Colon Carcinoma Metastatic in the Brain (tissue), 2 donors: ENCODE results near the genes AMTN and DCK.

GRCh38 chr4:70518361-70518885 lies at the start of gene AMTN:
AMTN (plus strand) TSS chr4:70518569.
- PRO-cap, 2 experiments: no peak in any of the 2 experiments

DNA sequence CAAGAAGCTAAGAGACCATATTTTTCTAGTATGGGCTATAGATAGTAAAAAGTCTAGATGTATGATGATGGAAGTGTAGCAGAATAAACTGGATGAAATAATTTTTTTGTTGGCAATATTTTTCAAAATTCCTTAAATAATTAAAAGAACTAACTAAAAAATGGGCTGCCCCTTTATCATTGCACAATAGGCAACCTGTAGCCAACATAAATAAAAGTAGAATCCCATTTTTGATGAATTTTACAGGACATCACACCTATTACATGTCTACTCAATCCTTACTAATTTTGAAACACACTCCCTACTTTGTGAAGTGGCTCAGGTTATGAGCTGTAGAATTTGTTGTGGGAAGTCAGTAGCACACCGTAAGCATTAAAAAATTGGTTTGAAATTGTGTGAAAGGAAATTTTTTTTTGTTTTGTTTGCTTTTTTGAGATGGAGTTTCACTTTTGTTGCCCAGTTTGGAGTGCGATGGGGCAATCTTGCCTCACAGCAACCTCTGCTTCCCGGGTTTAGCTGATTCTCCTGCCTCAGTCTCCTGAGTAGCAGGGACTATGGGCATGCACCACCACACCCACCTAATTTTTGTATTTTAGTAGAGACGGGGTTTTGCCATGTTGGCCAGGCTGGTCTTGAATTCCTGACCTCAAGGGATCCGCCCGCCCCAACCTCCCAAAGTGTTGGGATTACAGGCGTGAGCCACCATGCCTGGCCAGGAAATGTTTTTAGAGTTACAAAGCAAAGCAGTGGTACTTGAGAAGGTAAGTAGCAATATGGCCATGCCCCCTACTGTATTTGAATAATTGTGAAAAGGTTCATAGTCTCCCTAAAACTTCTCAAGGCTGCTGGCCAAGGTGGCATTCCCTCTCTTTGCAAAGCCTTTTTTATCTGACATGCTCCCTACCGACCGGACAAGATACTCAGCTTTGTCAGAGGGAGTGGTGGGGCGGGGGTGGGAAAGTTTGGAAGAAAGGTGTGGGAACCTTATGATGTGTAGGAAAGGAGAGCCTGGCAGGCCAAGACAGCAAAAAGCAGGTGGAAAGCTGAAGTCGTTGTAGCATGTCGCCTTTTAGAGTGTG lies 8.8 kb upstream of the RUFY3 start:
- PRO-cap, 2 experiments: no peak in any of the 2 experiments

- PRO-cap, 2 experiments: no peak in any of the 2 experiments
These were observed 40.5 kb downstream of the RUFY3 start for GRCh38 chr4:70762158-70762799.

- PRO-cap, 2 experiments: no peak in any of the 2 experiments
These were observed 1.1 kb upstream of the DCK start for GRCh38 chr4:70992309-70992742.

GRCh38 chr4:70993171-70994281 lies at the start of gene DCK:
DCK (plus strand) TSS chr4:70993649.
- PRO-cap, 2 experiments: peak in 2 of 2 experiments; most common plus-strand start chr4:70993578 (in 1); most common minus-strand start chr4:70993468 (in 1)

DNA sequence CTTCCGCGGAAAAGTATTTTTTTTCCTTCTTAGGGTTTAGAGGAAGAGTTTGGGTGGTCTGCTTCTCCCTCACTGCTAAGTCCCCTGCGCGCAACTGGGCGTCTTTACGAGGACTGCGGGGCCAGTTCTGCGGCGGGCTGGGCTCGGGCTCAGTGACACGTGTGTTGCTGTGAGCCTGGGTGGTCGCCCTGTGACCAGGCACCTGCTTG lies 438 bp downstream of the SLC4A4 start:
- PRO-cap, 2 experiments: no peak in any of the 2 experiments

DNA sequence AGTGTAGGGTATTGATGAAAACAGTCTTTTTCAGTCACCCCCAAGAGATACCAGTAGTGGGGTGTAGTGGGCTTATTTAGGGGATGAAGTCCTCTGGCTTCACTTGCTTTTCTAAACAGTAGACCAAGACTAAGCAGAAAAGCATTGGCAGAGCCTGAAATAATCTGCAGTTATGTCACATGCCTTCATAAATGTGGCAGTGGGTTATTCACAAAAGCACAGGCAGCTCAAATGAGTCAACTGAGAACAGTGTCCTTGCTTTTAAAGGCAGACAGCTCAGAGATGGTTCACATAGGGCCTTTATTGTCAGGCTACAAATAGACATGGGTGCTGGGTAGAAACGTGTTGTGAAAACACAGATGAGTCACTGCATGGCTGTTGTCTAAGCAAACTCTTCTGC lies 269.7 kb downstream of the SLC4A4 start:
- PRO-cap, 2 experiments: no peak in any of the 2 experiments

GRCh38 chr4:71771460-71772243 lies 12.2 kb downstream of the GC start:
- PRO-cap, 2 experiments: no peak in any of the 2 experiments

DNA sequence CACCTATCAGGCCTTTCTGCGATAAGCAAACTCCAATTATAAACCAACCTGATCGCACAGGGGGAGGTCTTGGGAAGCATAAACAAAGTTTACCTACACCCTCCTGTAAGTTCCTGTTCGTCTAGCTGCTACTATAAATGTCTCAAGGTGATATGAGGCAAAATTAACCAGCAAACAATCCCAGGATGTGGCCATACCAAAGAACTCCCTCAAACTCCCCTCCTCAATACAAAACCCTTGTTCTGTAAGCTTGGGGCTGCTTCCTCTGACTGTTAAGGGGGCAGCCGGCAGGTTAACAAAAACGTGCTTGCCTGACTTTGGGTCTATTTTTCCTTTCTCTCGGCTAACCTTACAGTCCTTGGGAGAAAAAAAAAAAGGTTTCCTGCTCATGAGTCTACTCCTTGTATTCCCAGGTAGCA lies 74.1 kb upstream of the GC start:
- PRO-cap, 2 experiments: no peak in any of the 2 experiments

DNA sequence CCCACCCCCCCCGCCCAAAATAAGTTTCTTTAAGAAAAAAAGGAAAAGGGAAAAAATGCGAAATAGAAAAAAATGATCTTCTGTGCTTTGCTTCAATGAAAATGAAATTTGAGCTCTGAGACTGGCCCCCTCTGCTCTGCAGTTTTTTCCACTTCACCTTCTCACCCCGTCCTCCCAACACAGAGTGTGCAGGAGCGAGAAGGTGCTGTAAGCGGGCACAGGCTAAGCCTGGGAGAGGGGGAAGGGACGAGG lies 279 bp downstream of the ADAMTS3 start:
- PRO-cap, 2 experiments: no peak in any of the 2 experiments

DNA sequence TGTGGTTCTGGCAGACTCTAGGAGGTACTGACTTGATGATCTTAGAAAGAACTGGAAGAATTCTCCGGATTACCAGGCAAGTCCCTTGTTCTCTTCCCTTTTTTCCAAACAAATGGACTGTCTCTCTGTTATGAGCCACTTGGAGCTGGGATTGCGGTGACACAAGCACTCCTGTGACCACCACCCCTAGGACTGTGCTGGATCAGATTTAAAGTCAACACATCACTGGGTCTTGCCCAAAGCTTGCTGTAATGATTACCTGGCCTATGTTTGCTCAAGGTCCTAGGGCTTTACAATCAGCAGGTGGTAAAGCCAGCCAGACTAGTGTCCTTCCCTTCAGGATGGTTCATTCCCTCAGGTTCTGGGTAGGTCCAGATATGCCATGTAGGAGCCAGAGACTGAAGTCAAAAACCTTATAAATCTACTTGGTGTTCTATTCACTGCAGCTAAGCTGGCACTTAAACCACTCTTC lies 144.7 kb downstream of the COX18 start:
- PRO-cap, 2 experiments: no peak in any of the 2 experiments

- PRO-cap, 2 experiments: no peak in any of the 2 experiments
These were observed 30.6 kb upstream of the COX18 start for GRCh38 chr4:73100021-73100695.

- PRO-cap, 2 experiments: no peak in any of the 2 experiments
These were observed 84.4 kb upstream of the COX18 start for GRCh38 chr4:73153877-73154278.

DNA sequence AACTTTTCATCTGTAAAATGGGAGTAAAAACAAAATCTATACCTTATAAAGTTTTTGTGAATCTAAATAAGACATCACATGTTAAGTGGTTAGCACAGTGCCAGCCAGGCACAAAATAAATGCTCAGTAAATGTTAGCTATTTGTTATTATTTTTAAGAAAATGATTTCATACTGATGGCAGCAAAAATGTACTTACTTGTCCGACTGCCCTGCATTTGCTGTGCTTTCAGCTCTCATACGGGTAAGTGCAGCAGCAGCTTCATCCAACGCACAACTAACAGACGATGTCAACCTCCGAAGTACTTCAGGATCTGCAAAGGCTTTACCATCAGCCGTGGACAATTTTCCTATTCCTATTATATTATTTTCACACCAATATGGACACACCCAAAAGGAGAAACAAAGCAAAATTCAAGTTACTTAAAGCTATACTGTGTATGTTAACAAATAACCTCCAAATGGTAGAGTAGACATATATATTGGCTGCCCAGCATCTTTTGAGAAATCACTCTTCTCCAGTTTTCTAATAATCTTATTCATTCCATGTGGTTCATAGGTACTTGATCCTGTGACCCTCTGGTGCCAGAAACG lies 91.6 kb upstream of the COX18 start:
- PRO-cap, 2 experiments: no peak in any of the 2 experiments

DNA sequence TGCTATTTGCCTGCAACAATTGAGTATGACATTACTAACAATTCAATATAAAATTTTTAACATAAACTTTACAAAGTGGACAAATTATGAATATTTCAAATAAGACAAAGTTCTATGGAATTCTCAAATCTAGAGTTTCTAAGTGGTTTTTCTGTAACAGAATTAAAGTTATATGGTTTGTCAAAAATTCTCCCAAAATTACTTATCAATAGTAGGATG lies 72.1 kb downstream of the ANKRD17 start:
- PRO-cap, 2 experiments: no peak in any of the 2 experiments

- PRO-cap, 2 experiments: no peak in any of the 2 experiments
These were observed 57.9 kb downstream of the ANKRD17 start for GRCh38 chr4:73200598-73201146.

DNA sequence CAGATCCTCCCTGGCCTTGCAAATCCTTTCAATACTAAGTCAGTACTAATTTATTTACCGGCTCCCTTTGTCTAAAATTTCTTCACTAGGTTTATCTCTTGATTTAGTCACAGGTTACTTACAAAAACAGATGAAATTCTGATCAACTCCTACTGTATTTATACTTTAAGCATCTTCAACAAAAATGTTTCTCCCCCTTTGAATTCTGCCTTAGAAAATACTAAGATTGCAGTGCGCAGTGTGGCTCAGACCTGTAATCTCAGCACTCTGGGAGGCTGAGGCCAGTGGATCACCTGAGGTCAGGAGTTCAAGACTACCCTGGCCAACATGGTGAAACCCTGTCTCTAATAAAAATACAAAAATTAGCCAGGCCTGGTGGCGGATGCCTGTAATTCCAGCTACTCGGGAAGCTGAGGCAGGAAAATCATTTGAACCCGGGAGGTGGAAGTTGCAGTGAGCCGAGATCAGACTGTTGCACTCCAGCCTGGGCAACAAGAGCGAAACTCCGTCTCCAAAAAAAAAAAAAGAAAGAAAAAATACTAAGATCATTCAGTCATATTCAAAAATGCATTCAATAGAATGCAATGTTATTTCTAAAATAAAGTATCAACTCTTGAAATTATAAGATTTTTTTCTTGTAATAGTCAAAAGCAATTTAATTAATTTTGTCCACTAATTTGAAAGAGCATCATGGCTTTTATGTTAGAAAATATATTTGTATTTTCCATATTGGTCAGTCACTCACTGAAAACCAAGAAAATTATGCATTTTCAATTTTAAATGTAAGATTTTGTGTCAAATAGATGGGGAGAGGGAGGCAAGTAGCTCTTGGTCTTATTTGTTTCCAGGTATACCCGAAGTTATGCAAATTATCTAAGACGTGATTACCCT lies 4.1 kb downstream of the ANKRD17 start:
- PRO-cap, 2 experiments: no peak in any of the 2 experiments

DNA sequence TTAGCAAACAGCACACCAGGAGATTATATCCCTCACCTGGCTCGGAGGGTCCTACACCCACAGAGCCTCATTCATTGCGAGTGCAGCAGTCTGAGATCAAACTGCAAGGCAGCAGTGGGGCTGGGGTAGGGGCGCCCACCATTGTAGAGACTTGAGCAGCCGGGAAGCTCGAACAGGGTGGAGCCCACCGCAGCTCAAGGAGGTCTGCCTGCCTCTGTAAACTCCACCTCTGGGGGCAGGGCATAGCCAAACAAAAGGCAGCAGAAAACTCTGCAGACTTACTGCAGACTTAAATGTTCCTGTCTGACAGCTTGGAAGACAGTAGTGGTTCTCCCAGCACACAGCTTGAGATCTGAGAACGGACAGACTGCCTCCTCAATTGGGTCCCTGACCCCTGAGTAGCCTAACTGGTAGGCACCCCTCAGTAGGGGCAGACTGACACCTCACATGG lies 61.1 kb upstream of the ANKRD17 start:
- PRO-cap, 2 experiments: no peak in any of the 2 experiments

DNA sequence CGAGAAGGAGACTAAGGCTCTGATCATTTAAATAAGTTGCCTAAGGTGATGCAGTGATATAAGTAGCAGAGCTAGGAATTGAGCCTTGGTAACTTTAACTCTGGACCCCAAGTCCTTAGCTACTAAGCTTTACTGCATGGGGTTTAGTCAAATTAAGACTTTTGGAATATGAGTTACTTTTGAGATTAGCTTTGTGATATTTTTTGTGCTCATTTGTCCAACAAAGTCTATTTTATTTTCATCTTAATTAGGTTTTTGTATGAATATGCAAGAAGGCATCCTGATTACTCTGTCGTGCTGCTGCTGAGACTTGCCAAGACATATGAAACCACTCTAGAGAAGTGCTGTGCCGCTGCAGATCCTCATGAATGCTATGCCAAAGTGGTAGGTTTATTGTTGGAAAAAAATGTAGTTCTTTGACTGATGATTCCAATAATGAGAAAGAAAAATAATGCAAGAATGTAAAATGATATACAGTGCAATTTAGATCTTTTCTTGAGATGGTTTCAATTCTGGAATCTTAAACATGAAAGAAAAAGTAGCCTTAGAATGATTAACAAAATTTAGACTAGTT lies 10.8 kb downstream of the ALB start:
- PRO-cap, 2 experiments: no peak in any of the 2 experiments

DNA sequence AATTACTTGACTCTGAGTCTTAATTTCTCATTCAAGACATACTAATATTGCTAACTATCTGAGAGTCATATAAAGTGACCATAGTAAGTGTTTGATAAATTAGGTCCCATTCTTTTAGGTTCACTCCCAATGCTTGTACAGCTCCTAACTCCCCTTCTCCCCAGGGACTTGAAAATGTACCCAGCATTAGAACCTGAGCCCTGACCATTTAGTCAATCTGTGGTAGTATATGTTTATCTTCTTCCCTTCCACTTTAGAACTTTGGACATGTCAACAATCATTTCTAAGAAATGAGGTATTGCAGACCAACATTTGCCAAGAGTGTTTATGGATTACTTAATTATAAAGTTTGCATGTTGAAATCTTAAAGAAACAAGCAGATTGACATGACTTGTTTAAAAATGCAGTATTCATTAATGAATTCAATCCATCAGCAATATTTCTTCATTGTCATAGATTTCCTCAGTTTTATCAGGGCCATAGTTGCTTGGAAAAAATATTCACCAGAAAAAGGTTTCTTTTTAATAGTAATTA lies 26.0 kb downstream of the AFM start:
- PRO-cap, 2 experiments: no peak in any of the 2 experiments